ENCODE measurements around a stretch of chr13.

GRCh38 chr13:113417174-113417755 is 36.0 kb downstream of the ADPRHL1 start:
- PRO-cap: no peak

GRCh38 chr13:113454016-113454474 is 757 bp upstream of the ADPRHL1 start:
- PRO-cap: no peak

- PRO-cap: no peak
Observed at GRCh38 chr13:113471747-113472151, 18.5 kb upstream of the ADPRHL1 start.

GRCh38 chr13:113493236-113493987 is 2.6 kb downstream of the TMCO3 start:
- PRO-cap: no peak

- PRO-cap: no peak
Observed at GRCh38 chr13:113533395-113533895, 42.6 kb downstream of the TMCO3 start.

DNA sequence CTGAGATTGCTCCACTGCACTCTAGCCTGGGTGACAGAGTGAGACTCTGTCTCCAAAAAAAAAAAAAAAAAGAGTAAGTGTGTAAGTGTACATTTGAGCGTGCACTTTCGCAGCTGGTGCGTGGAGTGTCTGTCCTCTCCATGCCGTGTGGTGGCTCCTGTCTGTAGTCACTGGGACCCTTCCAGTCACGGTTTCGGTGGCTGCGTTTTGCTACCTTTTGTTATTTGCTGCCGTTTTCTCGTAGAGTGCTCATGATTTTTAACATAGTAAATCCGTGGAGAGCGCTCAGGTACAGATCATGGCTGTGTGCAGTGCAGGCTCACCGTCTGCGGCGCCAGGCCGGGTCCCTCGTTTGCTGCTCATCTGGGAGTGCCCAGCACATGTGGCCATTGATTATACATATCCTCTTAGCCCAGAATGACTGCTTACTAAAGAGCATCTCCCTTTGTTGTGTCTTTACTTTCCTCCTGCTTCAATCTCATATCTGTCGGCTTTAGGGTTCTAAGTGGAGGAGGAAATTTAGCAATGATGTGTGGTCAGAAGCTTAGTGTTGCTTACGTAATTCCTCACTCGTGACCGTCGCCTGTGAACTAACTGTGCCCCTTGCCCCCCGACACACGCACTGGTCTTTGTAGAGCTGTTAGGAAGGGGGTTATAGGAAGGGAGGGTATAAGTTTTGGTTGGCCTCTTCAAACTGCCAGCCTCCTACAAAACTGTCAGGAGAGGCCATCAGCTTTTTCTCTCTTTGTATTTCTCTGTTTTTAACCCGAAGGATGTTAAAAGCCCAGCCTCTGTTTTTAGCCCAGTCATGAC is 31.8 kb downstream of the TFDP1 start:
- PRO-cap: no peak

- PRO-cap: no peak
Observed at GRCh38 chr13:113639697-113640460, 18.1 kb downstream of the ATP4B start.

GRCh38 chr13:113828498-113828906 is 35.4 kb downstream of the GAS6 start:
- PRO-cap: no peak

GRCh38 chr13:113841573-113842235 is 22.2 kb downstream of the GAS6 start:
- PRO-cap: no peak

DNA sequence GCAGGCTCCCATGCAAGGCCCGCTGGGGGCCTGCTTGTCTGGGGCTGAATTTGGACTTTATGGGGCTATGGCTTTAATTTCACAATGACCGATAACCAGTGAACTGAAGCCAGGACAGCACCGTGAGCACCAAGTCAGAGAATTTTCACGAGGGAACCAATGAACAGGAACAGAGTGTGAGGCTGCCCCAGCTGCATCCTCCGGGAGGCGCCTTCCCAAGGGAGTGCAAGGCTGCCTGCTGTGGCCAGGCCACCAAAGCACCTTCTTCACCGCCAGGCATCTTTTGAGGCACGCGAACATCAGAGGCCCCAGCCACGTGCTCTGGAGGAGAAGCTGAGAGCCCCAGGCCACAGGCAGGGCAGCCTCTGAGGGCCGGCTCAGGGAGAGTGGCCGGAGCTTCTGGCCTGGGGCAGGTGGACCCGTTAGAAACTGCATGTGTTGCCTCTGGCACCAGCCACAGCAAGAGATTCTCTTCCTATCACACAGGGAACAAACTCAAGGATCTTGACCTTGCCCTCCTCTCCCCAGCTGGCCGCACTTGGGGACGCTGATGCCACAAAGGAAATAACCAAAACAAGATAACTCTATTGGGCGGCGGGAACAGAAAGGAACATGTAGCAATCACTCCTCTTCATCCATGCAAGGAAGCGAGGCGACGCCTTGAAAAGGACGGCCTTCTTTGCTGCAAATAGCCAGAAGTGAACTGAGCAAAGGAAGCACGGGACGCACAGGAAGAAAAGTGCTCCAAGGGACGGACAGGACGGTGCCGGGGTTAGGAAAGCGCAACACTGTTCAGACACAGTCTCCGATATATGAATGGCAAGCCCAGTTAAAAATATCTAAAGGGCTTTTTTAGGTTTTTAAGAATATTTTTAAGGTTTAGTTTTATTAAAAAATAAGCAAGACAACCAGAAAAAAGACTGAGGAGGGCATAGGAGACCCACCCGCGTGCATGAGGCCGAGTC is 19.9 kb downstream of the GAS6 start:
- PRO-cap: no peak

GRCh38 chr13:113853271-113853902 is 10.5 kb downstream of the GAS6 start:
- PRO-cap: no peak

- PRO-cap: no peak
Observed at GRCh38 chr13:113864360-113864979, 594 bp upstream of the GAS6 start.

GRCh38 chr13:113883256-113883792 is 19.4 kb upstream of the GAS6 start:
- PRO-cap: no peak

GRCh38 chr13:113969957-113970664 is 3.8 kb downstream of the C13orf46 start:
- PRO-cap: no peak

DNA sequence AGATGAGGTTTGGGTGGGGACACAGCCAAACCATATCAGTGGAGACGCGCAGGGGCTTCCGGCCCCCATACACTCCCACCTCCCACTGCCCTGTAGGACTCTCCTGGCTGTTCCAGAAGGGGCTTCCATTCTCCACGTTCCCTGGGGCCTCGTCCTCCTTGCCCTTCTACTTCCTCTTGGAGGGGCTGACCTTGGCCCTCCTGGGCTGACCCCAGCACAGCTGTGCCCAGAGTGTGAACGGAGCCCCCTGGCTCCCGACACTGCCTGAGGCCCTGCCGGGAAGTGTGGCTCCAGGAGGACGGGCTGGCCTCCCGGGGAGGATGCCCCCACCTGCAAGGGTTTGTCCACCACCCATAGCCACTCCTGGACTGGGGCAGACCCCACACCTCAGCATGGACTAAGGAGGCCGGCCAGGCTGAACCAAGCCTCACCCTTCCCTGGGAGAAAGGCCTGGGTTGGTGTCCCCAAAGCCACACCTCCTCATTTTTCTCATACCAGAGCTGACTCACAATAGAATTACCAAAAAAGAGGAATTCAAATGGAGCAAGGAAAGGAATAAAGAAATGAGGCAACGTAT is 2.8 kb upstream of the C13orf46 start:
- PRO-cap: no peak

- PRO-cap: no peak
Observed at GRCh38 chr13:113998343-113999080, 24.6 kb upstream of the C13orf46 start.

DNA sequence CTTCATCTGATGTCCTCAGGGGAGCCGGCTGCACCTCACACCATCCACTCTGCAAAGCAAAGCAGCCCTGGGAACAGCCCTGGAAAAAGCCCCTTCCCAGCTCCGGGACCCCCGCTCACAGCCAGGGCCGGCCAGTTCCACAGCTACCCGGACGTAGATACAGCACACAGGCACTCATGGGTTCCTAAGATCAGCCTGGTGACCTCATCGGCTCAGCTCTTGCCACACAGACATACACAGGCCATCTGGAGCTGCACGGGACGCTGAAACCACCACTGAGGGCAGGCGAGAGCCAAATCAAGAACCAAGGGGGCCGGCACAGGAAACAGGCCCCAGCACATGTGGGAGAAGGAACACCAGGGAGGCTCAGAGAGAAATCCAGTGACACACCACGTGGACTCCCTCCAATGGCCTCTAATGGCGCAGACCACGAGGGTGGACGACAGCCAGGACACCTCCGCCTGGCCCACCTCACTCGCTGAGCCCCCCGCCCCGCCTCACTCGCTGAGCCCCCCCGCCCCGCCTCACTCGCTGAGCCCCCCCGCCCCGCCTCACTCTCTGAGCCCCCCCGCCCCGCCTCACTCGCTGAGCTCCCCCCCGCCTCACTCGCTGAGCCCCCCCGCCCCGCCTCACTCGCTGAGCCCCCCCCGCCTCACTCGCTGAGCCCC is 69.6 kb upstream of the C13orf46 start:
- PRO-cap: no peak

DNA sequence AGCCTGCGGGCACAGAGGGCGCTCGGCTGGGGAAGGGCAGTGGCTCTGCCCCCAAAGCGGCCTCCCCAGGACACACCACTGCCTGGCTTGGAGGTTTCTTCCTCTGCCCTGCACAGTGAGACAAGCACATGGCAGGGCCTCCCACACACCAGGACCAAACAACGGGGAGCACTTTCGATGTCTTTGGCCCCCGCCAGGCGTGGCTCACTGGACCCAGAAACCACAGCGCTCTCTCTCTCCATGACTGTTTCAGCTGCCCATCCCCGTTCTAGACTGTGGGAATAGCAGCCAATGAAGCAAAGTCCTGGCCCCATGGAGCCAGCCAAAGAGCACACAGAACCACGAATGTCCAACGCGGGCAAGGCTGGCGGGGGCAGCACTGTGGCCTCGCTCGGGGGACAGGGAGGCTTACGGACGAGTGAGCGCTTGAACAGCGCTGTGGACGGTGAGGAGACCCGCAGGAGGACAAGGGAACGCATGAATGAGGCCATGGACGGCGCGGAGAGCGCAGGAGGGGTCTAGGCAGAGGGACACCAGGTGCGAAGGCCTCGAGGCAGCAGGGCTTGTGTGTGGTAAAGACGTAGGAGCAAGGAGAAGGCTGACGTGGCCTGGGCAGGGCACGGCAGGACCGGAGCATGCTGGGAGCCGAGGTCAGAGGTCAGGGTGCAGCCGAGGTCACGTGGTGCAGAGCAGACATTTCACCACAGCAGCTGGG is 72.7 kb downstream of the RASA3 start:
- PRO-cap: no peak

GRCh38 chr13:114068738-114069456 is 63.5 kb downstream of the RASA3 start:
- PRO-cap: no peak

- PRO-cap: no peak
Observed at GRCh38 chr13:114161756-114162441, 17.2 kb upstream of the CFAP97D2 start.